CMK (cell line): ENCODE measurements around the gene BCL11A.

GRCh38 chr2:60297563-60298260 is 255.7 kb downstream of the BCL11A start:
- RRBS, result no CpG with 5 or more reads among the region's 22 CpGs

DNA sequence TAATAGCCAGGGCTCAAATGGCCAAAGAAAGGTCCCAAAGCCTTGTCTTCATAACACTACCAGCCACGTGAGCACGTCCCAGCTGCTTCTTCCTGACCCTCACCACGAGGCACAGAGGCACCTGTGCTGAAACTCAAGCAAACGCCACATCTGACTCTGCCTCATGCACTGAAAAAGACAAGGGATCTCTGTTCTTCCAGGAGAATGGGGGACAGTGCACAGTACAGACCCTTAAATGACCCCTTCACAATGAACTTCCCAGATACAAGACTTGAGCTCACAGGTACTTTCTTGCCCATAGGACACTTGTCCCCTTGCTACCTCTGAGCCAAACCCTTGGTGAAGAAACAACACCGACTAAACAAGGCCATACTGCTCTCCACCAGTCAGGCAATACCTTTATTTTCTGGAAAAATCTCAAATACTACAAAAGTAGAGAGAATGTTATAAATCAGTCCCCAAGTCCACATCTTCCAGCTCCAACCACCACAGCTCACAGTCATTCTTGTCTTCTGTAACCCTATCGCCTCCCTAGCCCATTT is 31.7 kb downstream of the BCL11A start:
- RRBS, result no CpG with 5 or more reads among the region's 6 CpGs

GRCh38 chr2:60544004-60544569 is 9.4 kb downstream of the BCL11A start:
- RRBS, result no CpG with 5 or more reads among the region's 7 CpGs

DNA sequence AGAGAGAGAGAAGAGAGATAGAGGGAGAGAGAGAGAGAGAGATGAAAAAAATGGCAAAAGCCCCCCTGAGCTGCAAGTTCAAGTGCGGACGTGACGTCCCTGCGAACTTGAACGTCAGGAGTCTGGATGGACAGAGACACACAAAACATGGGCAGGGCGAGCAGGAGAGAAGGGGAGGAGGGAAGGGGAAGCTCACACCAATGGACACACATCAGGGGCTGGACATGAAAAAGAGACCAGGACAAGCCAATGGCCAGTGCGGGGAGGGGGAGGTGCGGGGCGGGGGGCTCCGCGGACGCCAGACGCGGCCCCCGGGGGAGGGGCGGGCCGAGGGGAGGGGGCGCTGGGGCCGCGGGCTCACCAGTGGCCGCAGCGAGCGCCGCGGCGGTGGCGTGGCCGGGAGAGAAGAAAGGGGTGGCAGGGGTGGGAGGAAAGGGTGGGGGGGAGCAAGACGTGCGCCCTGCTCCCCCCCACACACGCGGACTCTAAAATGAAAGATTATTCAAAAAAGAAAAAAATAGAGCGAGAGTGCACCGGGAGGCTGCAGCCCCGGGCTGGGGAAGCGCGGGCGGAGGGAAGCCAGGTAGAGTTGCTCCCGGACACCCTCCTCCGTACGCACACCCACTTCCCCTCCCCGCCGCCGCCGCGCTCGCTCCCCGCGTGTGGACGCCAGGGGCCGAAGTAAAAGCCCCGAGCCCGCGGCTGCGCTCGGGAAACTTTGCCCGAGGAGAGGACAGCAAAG is at the start of gene BCL11A:
Gene BCL11A, minus strand, starts transcription at position 138 of the 742 bp plus-strand sequence.
- RRBS, result 2% methylated on average over 17 of the region's 57 CpGs

- RRBS, result 1% methylated on average over 5 of the region's 20 CpGs
Observed at GRCh38 chr2:60555409-60555814, 2.0 kb upstream of the BCL11A start.

DNA sequence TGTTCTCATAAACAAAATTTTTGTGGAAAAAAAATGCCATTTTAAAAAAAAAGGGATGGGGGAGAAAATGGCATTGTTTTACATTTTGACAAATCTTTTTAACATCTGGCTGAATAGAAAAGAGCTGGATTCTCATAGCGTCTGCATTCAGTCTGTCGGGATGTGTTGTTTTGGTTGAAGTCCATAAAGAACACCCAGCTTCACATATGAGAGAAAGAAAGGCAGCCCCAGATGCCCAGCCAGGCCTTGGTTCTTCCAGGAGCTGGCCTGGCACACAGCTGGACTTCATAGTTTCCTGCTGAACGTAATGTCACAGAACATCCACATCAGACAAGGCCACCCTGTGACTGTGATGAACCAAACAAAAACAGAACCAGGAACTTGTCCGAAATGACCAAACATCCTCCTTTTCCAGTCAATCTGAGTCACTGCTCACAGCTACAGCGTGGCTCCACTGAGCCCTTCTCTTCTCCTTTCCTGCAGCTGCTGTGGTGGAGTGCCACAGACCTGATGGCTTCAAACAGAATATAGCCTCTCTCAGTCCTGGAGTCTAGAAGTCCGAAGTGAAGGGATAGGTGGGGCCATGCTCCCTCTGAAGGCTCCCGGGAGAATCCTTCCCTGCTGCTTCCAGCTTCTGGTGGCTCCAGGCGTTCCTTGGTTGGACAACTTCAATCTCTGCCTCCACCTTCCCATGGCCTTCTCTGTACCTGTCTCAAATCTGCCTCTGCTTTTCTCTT is 45.4 kb upstream of the PAPOLG start:
- RRBS, result no CpG with 5 or more reads among the region's 8 CpGs

- RRBS, result no CpG with 5 or more reads among the region's 4 CpGs
Observed at GRCh38 chr2:61256982-61257490, 95.0 kb downstream of the C2orf74 start.

DNA sequence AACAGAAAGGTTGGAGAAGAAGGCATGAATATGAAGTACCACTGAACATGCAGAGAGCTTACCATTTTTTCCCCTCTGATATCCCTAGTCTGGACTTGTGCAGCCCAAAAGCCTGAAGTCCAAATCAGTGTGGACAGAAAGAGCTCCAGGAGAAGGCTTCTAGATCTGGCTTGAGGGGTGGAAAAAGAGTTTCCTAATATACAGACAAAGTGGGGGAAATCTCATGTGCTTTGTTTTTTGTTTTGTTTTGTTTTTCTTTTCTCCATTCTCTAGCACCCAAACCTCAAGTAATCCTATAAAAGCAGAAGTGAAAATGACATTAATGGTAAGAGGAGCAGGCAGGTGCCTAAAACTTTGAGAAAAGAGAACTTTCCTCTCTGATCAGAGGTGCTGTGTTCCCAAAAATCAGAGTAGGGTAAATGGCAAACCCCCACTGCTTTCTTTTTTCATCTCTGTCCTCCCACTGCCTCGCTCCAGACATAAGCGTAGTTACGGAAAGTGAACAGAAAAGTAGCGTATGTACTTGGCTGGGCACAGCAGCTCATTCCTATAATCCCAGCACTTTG is 77.9 kb downstream of the FAM161A start:
- RRBS, result no CpG with 5 or more reads among the region's 4 CpGs

- RRBS, result 1% methylated on average over 5 of the region's 15 CpGs
Observed at GRCh38 chr2:62195583-62195858, 394 bp upstream of the B3GNT2 start.

GRCh38 chr2:62216765-62217123 is 20.8 kb downstream of the B3GNT2 start:
- RRBS, result no CpG with 5 or more reads among the region's 3 CpGs

- RRBS, result no CpG with 5 or more reads among the region's 4 CpGs
Observed at GRCh38 chr2:62415117-62415489, 90.9 kb downstream of the TMEM17 start.

DNA sequence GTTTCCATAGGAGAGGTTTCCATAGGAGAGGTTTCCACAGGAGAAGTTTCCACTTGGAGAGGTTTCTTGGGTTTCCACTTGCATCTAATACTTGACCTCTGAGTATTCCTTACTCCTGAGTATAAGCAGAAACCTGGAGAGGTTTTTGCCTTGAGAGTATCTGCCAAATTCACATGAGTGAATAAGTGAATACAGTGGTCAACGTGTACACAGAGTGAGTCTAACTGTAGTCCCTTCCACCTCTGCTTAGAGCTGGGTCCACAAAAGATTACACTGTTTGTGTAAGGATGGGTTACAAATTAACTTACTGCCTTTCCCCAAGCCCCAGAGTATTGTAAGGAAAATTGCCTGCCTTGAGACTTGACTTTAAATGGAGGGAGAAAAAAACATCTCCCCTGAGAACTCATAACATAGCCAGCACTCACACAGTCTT is 34.2 kb upstream of the TMEM17 start:
- RRBS, result no CpG with 5 or more reads among the region's 1 CpG

DNA sequence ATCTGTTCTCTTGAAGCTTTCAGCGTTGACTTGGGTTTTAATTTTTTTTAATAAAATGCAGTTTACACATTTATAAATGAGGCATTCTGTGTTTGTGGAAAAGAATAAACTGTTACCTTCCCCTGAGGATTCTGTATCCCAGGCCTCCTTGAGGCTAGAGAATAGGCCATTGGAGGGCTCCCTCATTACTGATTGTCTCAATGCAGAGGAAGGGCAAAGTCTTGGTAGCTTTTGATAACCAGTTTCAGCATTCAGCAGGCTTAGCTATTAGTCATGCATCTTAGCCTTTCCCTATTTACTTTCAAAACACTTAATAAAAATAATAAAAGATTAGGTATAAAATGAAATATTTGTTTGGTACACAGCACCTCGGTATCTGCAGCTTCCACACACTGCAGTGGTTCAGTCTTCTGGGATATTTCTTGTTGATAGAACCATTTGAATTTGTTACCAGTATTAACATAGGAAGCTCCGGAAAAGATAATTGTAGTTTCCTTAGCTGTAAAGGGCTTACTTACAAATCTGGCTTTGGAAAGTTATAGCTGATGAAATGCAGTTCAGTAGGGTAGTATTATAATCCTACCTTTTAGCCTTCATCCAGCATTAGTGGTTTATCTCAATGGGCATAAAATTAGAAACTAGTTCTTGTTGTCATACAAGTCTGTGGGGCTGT is 57.9 kb upstream of the OTX1 start:
- RRBS, result no CpG with 5 or more reads among the region's 3 CpGs

- RRBS, result 100% methylated on average over 15 of the region's 46 CpGs
Observed at GRCh38 chr2:63054956-63055816, 4.6 kb downstream of the OTX1 start.

DNA sequence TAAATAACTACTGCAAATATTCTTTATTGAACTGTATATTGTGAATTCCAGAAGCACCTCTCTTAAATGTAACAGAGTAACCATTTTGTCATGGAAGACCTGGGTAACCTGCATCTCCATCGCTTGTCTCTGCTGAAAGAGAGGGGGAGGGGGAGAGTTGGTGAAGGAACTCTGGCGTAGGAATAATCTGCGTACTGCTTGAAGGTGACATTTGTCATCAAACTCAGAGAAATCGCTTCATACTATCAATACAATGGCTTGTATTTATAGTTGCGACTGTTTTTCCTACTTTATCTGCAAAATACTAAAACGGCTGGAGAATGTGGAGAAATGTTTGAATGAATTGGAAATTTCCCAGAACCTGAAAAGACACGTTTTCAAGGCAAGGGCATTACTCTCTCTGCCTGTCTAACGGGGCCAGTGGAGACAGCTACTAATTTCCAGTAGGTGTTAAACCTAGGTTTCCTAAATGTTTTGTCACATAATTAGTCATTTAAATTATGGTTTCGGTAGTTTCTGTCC is 940 bp downstream of the MDH1 start:
- RRBS, result no CpG with 5 or more reads among the region's 9 CpGs

GRCh38 chr2:63676065-63676538 is 87.3 kb downstream of the MDH1 start:
- RRBS, result no CpG with 5 or more reads among the region's 2 CpGs

DNA sequence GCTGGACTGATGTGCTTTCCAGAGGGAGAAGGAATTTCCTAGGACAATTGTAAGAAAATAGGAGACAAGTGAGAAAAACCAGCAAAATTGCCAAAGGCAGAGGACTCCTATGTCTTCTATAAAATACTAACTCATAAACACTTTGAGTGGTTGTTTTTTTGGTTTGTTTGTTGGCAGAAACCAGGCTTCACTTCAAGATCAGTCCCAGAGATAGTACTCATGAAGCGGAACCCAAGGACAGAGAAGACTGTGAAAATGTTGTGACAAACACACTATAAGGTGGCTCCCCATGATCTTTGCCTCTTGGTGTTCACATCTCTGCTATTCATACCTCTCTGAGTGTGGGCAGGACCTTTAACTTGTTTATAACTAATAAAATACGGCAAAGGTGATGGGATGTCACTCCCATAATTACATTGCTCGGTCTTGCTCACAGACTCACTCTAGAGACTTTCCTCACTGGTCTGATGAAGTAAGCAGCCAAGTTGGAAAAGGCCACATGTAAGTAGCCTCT is 30.7 kb upstream of the UGP2 start:
- RRBS, result no CpG with 5 or more reads among the region's 3 CpGs

- RRBS, result 1% methylated on average over 9 of the region's 39 CpGs
Observed at GRCh38 chr2:63840920-63841474, 699 bp upstream of the UGP2 start.

DNA sequence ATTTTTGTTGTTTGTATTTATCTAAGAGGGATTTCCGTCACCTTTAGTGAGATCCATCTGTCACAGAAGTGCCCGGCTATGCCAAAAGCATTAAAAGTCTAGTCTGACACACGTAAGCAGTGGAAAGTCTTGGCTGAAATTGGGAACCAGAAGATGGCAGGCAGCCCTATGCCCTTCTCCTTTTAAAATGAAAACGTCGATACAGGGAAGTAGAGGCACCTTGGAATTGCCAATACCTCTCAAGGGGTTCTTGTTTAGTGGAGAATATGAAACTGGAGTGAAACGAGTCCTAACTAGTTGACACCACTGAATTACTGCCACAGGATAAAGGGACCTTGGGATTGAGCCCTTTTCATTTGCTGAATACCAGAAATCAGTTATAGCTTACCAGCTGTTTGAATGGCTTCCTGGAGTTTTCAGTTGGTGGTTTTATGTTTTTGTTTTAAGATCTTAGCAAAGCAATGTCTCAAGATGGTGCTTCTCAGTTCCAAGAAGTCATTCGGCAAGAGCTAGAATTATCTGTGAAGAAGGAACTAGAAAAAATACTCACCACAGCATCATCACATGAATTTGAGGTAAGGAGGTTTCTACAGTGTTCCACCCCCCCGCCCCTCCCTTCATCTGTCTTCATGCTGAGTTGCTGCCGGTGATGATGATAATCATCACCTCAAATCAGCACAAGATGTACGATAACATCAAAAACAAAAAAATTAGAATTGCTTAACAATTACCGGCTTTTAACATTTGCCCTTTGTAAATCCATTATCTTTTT is 14.3 kb downstream of the UGP2 start:
- RRBS, result 98% methylated on average over 1 of the region's 11 CpGs

- RRBS, result 22% methylated on average over 8 of the region's 12 CpGs
Observed at GRCh38 chr2:64019628-64020222, 497 bp upstream of the VPS54 start.